Measurements from ENCODE around the gene ST3GAL5.

- RRBS, 2 experiments = no CpG with 5 or more reads among the region's 13 CpGs
Observed at GRCh38 chr2:85046013-85046628, 75.2 kb downstream of the KCMF1 start.

GRCh38 chr2:85134247-85134667 lies 1.1 kb downstream of the TCF7L1 start:
- RRBS, 2 experiments = 70 to 84% methylated on average over 15 to 20 of the region's 37 CpGs

GRCh38 chr2:85269925-85270572 lies 57.7 kb downstream of the TGOLN2 start:
- RRBS, 2 experiments = no CpG with 5 or more reads among the region's 9 CpGs

DNA sequence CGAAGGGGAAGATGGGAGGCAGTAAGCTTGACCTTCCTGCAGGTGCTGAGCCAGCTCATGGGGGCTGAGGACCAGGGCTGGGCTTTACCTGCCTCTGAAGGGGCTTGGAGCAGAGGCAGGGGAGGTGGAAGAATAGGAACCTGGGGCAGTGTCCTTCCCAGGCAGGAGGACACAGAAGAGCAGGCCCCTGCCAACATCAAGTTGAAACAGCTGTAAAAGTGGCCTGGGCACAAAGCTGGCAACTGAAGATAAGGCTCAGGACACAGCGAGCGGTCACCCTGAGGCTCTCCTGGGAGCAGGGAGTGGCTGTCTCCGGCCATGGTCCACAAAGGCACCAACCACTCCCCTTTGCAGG lies 13.1 kb downstream of the TGOLN2 start:
- RRBS, 2 experiments = no CpG with 5 or more reads among the region's 4 CpGs

DNA sequence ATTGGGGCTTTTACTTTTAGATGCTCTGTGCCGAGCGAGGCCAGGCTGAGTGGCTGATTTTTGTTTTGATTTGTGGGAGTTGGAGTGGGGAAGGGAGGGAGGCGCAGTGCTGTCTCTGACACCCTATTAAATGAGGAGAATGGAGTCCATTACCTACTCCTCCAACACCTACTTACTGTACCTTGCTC lies 18.6 kb downstream of the SH2D6 start:
- RRBS, 2 experiments = no CpG with 5 or more reads among the region's 3 CpGs

DNA sequence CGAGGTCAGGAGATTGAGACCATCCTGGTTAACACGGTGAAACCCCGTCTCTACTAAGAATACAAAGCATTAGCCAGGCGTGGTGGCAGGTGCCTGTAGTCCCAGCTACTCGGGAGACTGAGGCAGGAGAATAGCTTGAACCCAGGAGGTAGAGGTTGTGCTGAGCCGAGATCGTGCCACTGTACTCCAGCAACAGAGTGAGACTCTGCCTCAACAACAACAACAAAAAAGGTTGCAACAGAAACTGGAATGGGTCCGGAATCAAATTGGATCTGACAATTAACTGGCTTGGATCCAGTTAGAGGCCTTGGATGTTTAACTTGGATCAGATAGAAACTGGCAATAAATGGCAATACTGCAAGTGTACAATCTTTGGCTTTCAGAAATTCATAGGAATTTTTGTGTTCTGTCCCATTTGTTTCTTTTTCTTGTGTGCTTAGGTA lies 56.6 kb upstream of the MAT2A start:
- RRBS, 2 experiments = no CpG with 5 or more reads among the region's 8 CpGs

- RRBS, 2 experiments = no CpG with 5 or more reads among the region's 12 CpGs
Observed at GRCh38 chr2:85503168-85503699, 35.7 kb upstream of the MAT2A start.

DNA sequence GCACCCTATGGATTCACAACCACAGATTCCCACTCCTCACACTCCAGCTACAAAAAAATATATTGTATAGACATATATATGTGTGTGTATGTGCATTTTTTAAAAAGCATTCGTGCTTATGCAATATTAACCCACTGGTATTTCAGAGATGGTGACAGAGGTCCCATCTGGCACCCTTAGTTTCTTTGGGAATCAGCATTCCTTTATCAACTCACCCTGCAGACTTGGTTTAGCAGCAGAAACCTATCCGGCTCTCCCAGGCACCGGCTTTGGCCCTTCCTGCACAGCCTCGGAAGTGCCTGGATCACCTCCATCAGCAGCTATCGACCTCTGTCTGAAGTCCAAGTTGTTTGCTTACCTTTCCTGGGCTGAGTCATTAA lies 22.5 kb upstream of the MAT2A start:
- RRBS, 2 experiments = no CpG with 5 or more reads among the region's 5 CpGs

DNA sequence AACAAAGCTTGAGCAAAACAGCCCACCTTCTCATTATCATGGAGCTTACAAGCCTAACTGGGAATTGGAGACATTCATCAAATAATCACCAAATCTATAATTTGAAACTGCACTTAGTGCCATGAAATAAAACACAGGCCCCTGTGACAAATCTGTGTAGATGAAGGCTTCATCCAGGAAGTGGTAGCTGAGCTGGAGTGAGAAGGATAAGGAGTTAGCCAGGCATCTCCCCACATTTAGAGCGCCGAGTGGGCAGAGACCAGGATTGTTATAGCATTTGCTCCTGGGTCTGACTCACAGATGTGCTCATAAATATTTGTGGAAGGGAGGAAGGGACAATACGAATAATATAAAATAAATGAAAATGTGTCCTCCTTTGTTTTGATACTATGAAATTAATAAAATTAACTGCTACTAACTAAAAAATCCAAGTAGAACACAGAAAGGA lies 2.5 kb upstream of the MAT2A start:
- RRBS, 2 experiments = no CpG with 5 or more reads among the region's 3 CpGs

GRCh38 chr2:85540212-85540869 lies 1.4 kb downstream of the MAT2A start:
- RRBS, 2 experiments = no CpG with 5 or more reads among the region's 9 CpGs

- RRBS, 2 experiments = no CpG with 5 or more reads among the region's 2 CpGs
Observed at GRCh38 chr2:85540870-85541561, 2.0 kb downstream of the MAT2A start.

DNA sequence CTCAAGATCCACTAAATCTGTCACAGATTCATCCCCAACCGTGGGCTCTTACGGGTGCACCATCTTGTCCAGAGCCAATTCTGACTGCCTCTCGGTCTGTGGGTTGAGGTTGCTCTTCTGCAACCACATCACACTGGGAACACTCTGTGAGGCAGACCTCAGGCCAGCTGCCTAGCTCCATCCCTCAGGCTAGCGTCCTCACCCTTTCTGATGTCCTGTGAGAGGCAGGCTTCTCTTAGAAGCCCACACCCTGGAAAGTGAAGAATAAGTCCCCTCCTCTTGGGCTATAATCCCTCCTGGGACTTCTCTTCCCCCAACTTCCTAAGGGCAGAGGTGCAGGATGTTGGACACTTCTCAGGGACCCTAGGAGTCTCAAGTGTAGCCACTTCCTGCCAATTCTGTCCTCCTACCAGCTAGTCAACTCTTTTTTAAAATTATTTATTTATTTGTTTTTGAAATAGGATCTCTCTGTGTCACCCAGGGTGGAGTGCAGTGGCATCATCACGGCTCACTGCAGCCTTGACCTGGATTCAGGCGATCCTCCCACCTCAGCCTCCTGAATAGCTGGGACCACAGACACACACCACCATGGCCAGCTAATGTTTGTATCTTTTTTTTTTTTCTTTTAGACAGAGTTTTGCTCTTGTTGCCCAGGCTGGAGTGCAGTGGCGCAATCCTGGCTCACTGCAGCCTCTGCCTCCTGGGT lies 11.7 kb downstream of the SFTPB start:
- RRBS, 2 experiments = no CpG with 5 or more reads among the region's 7 CpGs

DNA sequence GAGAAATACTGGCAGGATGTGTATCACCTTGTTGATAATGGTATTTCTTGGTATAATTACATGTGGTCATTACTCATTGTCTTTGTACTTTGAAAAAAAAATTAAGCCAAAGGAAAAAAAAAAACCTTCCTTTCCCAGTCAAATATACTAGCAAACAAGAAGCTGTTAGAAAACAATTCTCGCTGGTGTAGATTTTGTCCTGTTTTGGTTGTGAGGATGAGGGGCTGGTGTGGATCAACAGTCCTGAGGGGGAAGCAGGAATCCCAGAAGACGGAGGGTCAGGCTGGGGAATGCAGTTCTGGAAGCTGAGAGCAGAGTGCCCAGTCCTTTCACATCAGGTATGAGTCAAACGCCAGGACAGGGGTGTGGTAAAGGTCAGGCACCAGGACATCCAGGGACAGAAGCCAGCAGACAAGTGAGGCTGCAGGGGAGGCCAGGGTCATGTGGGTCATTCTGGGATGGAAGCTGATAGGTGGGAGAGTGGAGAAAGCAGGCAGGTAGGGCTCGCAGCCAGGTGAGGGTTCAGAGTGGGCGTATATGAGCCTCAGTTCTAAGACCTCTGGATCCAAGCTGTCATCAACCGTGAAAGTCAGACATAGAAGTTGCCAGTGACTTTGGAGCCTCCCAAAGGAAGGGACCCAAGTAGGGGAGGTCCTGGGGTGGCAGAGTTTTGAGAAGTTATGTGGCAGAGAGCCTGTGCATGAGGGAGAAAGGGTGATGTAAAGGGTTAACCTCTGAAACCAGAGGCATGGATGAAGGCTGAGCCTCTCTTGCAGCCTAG lies 12.8 kb upstream of the GNLY start:
- RRBS, 2 experiments = no CpG with 5 or more reads among the region's 6 CpGs

DNA sequence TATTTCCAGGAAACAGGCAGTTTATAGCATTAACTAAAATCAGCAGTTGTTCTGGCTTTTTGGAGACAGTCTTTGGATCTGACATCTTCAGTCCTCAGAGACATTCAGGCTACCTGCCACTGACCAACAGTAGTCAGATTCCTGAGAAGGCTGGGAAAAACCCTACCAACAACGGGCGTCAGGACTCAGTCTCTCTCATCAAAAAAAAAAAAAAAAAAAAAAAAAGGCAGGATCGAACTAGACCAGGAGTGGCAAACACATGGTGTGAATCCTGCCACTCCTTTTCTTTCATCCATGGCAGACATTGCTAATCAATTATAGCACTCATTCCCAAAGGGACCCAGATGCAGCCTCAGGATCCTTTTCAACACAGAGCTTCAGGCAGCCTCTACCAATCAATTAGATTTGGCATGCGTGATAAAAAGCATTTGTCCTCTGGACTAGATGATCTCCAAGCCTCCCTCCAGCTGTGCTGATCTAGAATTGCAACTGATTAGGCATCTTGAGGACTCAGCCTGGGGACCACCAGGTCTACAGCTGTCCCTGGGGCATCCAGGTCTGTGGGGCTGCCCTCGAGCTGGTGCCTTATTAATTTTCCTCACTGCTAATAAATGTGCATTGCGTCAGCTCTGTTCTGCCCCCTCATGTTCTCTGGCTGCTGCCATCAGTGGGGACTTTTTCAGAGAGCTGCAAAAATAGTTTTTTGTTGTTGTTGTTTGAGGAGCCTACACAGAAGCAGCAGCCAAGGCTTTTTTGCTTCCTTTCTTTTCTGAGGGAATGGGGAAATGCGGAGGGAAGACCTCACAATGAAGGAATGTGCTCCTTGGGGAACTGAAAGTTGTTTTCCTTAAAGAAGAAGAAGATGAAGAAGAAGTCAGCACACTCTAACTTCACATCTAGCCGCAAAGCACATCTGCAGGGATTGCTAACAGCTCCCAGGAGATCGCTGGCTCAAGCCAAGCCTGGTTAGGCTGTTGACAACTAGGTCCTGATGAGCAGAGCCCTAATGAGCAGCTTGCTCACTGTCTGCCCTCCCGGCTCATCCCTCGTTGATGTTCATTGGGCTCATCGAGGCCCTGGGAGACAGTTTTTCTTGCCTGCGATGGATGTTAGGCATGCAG lies 8.9 kb upstream of the ATOH8 start:
- RRBS, 2 experiments = no CpG with 5 or more reads among the region's 13 CpGs

DNA sequence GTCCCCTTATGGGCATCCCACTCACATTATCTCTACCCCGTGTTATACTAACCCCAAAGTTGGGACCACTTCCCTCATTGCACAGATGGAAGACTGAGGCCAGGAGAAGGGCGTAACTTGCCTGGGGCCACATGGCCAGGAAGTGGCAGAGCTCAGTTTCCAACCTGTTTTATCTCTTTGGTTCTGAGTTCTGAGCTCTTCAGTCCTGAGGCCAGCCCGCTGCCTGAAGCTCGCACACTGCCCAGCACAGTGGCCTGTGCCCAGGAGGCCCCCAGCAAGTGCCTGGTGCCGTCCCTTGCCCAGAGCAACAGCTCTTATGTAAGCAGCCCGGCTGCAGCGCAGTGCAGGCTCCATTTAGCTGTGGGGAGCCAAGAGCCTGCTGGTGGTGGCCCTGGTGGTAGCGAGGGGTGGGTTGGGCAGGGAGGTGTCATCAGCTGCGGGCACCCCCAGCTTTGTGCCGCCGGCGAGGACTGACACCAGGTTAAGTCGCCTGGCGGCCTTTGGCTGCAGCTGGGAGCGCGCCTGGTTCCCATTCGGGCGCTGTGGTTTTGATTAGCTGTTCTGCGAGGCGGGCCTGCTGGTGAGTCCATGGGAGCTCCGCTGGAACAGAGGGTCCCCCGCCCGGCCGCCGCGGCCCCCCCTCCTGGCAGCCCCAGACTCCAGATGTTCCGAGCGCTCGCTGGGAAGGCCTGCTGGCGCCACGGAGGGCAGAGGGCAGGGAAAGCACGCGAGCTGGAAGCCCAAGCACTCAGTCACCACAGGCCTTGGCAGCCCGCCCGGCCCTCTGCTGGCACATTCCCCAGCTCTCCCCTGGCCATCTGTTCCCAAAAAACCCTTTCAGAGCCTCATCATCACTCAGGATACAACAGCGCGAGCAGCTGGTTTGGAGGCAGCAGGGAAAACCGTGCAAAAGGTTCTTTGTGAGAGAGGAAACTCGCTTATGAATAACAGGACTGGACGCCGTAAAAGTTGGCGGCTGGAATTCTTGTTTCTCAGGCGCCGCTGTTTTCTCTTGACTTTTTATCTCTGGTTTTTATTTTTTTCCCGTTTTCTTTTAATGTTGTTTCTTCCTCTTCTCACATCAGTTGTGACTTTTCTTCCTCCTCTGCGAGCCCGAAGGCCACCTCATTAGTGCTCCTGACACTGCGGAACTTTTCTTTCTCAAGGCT lies 18.4 kb downstream of the ATOH8 start:
- RRBS, 2 experiments = no CpG with 5 or more reads among the region's 48 CpGs

GRCh38 chr2:85865822-85866538 lies 22.8 kb downstream of the ST3GAL5 start:
- RRBS, 2 experiments = no CpG with 5 or more reads among the region's 7 CpGs

DNA sequence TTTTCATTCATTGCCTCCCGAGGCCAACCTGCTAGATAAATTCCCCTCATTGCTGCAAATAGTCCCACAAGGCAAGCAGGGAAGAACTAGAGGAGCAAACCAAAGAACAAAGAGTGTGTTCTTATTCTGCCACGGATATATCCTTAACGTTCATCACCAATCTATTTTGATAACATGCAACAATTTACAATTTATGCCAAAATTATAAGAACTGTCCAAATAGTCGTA lies 1.8 kb downstream of the ST3GAL5 start:
- RRBS, 2 experiments = no CpG with 5 or more reads among the region's 4 CpGs

GRCh38 chr2:85888199-85889087 lies at the start of gene ST3GAL5:
ST3GAL5 (minus strand) TSS chr2:85888990.
- RRBS, 2 experiments = 1 to 4% methylated on average over 37 to 41 of the region's 102 CpGs

GRCh38 chr2:85935653-85936221 lies 46.9 kb upstream of the ST3GAL5 start:
- RRBS, 2 experiments = no CpG with 5 or more reads among the region's 3 CpGs

DNA sequence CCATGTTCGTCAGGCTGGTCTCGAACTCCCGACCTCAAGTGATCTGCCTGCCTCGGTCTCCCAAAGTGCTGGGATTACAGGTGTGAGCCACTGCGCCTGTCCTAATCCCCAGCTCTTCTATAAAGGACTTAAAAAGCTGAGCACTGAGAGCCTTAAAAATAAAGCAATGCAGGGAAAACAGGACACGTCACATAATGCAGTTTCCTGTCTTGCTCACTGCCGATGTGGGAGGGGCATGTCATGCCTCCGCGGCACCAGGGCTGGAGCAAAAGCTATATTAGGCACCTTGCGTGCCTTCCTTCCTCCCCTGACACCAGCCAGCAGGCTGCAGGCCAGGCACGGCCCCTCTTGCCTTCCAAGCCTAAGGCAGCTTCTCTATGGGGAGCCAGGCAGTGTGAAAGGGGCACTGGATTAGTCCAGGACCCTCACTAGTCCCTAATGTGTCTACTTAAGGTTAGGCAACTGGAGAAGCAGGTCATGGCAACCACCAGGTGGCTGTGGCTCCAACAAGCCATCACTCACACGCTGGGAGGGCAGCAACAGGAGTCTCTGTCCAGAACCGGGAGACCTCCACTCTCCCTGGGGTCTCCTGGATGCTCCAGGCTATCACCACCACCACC lies 26.3 kb downstream of the MRPL35 start:
- RRBS, 2 experiments = no CpG with 5 or more reads among the region's 13 CpGs